Smooth muscle cell (in vitro differentiated cells): ENCODE results near the genes LRRTM1, TRABD2A, TMSB10 and GGCX.

DNA sequence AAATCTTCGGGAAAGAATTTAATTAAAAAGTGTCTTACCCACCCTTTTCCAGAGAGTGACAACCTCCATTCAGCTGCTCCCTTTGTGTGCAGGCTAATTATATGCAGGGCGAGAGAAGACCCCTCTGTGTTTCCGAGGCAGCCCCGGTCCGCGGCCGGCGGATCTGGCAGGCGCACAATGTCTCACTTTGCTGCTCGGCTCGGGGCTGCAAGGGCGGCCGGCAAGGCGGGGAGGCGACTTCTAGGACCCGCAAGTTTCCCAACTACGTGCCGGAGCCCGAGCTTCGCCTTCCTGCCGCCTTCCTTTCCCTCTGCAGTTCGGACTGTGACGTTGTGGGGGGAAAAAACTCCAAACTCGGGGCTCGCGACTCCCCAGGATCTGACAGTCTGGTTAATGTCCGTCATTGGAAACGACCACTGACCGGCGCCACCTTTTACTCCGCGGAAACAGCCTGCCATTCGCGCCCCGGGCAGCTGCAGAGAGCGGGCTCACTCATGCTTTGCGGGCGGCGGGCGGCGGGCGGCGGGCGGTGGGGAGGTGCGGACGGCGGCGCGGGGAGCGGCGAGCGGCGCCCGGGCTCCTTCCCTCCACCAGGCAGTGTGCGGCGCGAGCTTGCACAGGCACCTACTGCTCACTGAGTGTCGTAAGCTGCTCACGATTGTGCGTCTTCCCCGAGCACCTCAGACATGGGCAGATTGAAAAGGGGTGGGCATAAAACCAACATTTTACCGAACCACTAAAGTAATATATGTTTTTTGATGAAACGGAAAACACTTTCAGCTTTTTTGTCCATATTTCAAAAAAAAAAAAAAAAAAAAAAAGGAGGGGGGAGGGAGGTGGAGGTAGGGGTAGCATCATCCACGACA is at the start of gene LRRTM1:
Gene LRRTM1, minus strand, starts transcription at position 643 of the 866 bp plus-strand sequence.
- RAMPAGE, long total RNA = start-site peak on the minus strand centred at position 407 of the sequence, 244 bp wide, 13 and 11 reads in 2 replicates

- RAMPAGE, long total RNA = no peak
Observed at GRCh38 chr2:81015765-81016158, 711.2 kb upstream of the LRRTM1 start.

DNA sequence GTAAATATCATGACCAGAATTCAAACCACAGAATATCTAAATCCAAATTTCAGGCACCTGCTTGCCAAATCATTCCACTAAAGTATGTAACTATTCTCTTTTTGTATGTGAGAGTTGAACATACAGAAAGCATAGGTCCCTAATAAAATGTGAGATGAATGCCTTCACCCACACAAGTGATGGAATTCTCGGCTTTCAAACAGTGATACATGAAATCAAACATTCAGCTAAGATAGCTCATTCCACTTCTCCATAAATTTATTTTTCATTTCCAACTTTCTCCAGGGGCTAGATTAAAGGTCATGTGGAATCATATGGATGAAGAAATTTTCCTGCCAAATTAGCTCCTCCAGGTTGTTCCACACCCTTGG is 721.6 kb downstream of the SUCLG1 start:
- RAMPAGE, long total RNA = no peak

GRCh38 chr2:84486369-84487250 is 27.5 kb upstream of the SUCLG1 start:
- RAMPAGE, long total RNA = no peak

DNA sequence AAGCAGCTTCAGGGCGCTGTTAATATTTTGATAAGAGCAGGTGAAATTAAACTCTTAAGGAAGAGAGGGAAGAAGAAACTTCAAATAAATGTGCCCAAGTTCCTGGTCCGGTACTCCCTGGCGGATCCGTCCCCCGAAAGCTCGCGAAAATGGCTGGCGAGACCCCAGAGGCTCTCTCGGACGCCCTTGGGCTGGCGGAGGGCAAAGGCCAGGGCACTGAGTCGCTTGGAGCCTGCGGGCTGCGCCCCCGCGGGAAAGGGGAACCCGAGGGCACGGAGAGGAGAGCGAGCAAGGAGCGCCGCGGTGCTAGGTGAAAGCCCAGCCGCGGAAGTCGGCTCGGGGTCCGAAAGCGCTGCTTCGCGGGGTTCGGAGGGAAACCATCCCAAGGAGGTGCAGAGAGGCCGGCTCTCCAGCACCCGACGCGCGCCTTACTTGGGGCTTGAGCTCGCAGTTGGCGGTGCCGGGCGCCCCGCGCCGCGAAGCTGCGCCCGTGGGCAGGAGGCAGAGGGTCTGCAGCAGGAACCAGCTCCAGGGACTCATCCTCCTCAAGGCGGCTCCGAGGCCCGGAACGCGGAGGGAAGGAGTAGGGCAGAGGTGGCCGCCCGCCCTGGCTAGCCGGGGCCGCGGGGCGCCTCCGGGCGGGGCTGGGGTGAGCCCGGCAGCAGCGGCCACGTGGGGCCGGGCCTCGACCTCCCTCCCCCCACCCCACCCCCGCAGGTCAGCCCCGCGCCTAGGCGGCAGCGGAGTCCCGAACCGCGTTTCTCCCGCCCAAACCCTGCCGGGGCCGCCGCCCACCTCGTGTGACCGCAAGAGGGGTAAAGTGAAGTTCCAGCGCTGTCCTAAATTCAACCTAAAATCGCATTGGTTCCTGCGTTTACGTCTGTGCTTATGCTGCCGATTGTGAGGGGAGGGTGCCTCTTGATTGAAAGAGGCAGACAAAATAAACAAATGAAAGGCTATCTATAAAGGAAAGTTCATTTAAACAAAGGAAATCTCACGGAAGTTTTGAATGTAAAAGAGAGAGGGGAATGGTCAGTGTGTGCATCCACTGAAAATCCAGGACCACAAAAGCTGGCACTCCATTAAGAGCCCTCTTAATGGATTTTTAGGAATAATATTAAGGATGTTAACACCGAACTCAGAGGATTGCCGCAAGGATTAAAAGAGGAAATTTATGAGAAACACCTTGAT is at the start of gene TRABD2A:
Gene TRABD2A, minus strand, starts transcription at position 585 of the 1,191 bp plus-strand sequence.
- RAMPAGE, long total RNA = no peak

DNA sequence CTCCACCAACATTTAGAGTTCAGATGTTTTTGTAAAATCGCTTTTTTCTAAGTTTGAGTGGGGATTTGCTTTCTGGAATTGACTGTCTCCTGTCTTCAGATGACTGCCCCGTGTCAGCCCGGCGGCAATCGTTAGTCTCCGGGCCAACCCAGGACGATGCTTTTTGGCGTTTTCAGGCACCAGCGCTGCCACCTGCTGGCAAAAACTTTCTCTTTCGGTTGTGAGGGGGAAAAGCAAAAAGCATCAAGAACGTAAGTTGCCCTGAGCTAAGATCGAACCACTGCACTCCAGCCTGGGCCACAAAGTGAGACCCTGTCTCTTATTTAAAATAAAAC is 1.2 kb upstream of the TRABD2A start:
- RAMPAGE, long total RNA = no peak

DNA sequence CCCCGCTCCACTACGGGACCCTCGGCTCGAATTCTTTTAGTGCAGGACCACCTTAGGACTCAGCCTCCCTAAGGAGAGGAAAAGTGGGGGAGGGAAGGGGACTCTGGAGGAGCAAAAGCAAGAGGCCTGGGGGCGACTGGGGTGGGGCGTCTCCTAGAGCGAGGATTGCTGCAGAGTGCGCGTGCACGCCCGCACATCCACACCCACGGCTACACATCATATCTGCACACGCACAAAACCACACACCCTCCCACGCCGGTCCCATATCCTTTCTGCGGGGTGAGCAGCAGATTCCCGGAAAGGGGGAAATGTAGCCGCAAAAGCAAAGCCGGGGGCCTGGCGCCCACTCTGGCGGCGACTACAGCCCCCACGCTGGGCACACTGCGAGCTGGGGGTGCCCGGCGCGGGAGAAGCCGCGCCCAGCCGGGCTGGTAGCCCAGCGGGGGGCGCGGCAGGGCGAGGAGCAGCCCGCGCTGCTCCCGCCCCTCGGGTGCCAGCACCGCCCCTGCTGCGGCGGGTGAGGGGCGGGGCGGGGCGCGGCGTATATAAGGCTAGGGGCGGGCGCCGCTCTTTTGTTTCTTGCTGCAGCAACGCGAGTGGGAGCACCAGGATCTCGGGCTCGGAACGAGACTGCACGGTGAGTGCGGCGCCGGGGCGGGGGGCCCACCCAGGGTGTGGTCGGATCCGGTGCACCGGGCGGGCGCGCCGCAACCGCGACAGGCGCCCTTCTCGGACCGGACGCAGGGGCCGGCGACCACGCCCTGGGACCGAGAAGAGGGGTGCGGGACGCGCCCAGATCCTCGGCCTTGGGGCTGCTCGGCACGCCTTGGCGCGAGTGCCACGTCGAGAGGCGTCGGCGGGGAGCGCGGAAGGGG is at the start of gene TMSB10:
Gene TMSB10, plus strand, starts transcription at position 575 of the 875 bp plus-strand sequence.
- RAMPAGE, long total RNA = start-site peak on the plus strand centred at position 711 of the sequence, 279 bp wide, 30,553 and 47,969 reads in 2 replicates

GRCh38 chr2:84924693-84924932 is 19.2 kb downstream of the TMSB10 start:
- RAMPAGE, long total RNA = no peak

DNA sequence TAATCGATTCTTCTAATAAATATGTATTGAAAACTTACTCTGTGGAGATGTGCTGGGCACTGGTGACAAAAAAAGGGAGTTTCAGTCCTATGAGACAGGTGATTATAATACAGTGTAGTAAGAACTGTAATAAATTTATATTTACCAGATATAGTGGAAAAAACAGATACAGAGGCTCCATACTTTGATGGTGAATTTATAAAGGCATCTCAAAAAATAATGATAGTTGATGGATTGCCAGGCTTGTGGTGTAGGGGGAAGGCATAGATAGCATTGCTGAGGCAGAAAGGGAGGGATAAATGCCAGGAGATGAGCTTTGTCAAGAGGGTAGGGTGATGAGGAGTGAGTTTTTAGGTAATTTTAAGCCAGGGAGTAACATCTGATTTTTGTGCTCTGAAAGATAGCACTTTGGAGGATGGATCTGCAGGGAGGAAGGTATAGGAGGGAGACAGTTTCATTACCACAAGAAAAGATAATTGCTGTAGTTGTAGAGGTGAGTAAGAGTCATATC is 18.2 kb downstream of the KCMF1 start:
- RAMPAGE, long total RNA = no peak

GRCh38 chr2:85143495-85144291 is 10.5 kb downstream of the TCF7L1 start:
- RAMPAGE, long total RNA = no peak

- RAMPAGE, long total RNA = no peak
Observed at GRCh38 chr2:85155129-85155440, 21.9 kb downstream of the TCF7L1 start.

DNA sequence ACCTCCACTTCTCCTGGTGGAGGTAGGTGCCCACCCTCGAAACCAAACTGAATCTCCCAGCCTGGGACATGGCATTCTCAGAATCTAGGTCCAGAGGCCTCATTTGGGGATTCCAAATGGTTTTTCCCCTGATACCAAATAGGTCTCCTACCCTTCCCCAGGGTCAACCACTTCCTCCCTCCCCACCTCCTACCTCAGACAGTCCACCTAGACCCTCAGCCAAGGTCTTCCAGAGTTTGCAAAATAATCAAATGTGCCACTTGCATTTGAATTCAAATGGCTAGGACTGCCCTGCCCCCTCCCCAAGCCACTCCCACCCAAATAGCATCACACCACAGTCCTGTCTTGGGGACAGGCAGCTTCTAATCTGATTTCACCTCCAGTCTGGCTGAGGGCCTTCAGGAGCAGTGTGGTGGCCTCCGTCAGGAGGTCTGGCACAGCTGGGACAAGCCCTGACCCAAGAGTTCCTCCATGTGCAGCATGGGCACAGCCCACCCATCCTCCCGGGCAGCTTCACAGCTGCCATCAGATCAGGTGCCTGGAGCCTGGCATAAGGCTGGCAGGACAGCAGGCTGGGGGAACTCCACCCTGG is 497 bp downstream of the CAPG start:
- RAMPAGE, long total RNA = no peak

DNA sequence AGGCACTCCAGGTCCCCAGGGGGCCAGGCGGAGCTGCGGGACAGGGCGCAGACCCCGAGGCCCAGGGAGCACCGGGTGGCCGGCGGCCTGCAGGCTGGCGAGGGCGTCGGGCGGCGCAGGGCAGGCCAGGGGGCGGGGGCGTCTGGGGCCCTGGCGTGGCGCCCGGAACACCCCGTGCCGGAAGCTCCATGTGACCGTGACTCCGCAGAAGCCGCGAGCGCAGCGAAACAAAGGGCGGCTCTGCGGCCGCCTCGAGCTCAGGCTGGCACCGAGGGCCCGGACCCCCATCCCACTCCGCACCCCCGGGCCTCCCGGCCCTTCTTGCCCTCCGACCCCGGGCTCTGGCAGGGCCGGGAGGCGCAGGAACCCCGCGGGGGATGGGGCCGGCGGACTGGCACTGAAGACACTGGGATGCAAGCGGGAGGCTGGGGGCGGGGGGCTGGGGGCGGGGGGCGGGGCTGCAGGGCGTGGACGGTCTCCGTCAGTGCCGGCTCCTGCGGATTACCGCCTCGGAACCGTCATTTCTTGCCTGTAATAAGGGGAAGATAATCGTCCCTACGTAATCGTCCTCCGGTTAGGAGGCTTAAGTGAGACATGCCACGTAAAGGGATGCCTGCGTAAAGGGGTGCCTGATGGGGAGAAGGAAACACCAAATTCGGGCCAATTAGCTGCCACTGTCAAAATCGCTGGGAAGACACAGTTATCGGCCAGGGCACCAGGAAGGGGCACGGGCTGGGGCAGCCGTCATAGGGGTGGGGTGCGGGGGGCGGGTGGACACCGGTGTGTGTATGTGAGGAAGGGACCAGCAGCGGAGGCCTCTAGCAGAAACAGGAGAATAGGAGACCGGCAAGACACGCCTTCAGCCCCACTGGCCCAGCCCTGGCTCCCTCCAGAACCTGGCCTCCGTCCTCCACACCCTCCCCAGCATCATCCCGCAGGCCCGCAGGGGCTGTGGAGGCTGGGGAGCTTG is 19.3 kb downstream of the SH2D6 start:
- RAMPAGE, long total RNA = no peak

DNA sequence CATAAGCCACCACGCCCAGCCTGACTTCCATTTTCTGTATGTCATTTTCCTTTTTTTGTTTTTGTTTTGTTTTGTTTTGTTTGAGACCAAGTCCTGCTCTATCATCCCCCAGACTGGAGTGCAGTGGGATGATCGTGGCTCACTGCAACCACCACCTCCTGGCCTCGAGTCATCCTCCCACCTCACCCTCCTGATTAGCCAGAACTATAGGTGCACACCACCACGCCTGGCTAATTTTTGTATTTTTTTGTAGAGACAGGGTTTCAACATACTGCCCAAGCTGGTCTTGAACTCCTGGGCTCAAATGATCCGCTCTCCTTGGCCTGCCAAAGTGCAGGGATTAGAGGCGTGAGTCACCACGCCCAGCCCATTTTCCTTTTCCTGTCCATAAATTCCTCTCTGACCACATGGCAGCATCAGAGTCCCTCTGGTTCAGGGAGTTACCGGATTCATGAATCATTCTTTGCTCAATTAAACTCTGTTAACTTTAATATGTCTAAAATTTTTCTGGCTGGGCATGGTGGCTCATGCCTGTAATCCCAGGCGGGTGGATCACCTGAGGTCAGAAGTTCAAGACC is 40.0 kb upstream of the MAT2A start:
- RAMPAGE, long total RNA = no peak

DNA sequence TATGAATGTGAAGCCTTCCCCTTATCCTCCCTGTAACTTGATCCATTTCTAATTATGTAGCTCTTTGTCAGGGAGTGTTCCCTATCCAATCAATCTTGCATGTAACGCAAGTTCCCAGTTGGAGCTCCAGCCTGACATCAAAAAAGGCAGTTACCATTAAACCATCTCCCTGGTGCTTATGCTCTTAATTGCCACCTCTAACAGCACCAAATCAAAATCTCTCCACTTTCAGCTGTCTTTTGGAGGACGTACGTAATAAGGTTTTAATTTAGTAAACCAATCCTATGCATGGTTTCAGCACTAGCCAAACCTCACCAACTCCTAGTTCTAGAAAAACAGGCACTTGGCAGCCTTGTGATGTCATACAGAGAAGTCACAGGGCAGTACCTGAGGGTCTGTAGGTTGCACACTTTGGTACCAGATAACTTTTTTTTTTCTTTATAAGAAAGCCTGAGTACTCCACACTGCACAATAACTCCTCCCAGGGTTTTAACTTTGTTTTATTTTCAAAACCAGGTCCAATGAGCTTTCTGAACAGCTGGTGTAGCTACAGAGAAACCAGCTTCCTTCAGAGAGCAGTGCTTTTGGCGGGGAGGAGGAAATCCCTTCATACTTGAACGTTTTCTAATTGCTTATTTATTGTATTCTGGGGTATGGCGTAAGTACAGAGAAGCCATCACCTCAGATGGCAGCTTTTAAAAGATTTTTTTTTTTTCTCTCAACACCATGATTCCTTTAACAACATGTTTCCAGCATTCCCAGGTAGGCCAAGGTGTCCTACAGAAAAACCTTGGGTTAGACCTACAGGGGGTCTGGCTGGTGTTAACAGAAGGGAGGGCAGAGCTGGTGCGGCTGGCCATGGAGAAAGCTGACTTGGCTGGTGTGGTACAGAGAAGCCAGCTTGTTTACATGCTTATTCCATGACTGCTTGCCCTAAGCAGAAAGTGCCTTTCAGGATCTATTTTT is 5.6 kb downstream of the MAT2A start:
- RAMPAGE, long total RNA = no peak

DNA sequence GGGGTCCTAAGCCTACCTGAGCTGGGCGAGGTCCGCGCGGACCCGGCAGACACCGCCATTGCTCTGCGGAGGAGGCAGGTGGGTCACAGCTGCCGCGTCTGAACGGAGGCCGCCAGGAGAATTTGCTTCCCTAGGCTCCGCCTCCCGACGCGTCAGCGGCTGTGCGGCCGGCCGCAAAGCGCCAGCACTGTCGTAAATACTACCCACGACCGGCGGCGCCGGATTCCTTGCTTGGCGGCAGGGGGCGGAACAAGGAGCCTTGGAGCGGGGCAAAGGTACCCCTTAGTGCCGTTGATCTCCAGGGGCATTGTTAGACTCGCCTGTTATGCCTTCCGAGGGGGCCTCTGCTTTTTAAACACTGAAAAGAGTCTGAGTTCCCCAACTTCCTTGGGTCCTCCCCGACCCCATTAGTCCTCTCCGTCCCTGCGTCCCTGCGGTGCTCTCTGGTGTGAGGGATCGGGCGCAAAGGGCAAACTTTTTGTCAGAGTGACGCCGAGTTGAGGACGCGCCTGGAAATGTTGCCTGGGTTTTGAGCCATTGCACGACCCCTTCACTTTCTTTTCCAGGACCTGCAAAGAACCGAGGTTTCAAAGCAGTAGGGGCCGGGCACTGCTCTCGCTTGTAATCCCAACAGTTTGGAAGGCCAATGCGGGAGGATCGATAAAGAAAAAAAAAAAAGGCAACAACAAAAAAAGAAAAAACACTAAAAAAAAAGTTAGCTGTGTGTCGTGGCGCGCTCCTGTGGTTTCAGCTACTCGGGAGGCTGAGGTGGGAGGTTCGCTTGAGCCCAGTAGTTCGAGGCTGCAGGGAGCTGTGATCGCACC is at the start of gene GGCX:
Gene GGCX, minus strand, starts transcription at position 124 of the 824 bp plus-strand sequence.
- RAMPAGE, long total RNA = no peak

DNA sequence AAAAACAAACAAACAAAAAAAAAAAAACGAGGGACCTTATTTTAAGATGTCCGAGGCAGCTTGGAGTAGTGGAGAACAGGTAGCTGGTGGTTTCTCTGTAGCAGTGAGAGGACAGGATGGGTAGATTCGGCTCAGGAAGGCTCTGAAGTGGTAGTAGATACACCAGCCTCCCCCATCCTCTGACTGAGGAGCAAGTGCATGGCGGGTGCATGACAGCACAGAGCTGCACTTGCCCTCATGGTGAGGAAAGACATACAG is 708 bp upstream of the VAMP5 start:
- RAMPAGE, long total RNA = no peak

- RAMPAGE, long total RNA = no peak
Observed at GRCh38 chr2:85596354-85597150, 1.0 kb downstream of the RNF181 start.

DNA sequence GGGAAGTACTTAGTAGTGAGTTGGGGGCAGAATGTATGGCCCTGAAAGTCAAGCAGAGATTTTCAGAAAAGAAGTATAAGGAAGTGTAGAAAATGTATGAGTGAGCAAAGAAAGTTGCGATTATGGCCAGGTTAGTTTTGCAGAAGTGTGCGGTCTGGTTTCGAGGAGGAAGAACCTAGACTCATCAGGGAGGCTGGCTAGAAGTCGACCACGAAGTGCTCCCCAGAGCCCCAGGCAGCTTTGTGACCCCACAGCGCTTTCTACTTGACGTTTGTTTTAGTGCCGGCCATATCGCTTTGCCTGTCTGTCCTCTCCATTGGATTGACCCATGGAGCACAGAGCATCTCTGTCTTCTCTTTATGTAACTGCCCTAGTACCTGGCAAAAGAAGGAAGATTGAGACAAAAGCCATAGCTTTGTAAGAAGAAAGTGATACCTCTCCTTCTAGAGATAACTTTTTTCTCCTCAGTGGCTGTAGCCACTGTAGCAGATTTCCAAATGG is 19.8 kb downstream of the SFTPB start:
- RAMPAGE, long total RNA = no peak

GRCh38 chr2:85681171-85681951 is 12.8 kb upstream of the GNLY start:
- RAMPAGE, long total RNA = no peak